Tibial artery (tissue), 1 donor: ENCODE results near the genes TCL1A, ATG2B and BCL11B.

GRCh38 chr14:95479954-95480755, 36.3 kb downstream of the SYNE3 start:
- PRO-cap: no peak

DNA sequence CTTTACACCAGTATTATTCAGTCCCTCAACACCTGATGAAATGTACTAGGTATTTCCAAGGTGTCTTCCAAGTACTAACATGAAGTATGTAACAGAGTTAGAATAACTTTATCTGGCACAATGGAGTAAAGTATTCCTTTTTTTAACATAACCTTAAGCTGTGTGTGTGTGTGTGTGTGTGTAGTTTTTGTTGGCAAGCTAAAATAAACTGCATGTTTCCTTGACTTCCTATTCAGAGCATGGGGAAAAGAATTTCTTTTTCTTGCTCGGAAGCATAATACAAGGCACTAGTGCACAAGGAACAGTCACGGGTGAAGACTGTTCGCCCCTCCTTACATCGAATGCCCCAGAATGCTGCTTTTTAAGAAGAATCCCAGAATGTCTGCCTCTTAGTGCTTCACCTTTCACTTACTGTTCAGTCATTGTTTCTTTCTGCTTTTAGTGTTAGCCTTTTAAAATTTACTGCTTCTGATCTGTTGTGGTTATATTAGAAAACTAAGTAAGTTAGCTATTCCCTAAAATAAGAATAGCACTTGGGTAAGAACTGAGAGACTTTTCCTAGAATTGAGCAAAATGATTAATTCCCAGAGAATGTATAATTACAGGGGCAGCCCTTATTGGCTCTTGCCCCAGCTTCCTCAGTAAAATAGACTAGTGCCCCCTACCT, 7.8 kb upstream of the GLRX5 start:
- PRO-cap: no peak

DNA sequence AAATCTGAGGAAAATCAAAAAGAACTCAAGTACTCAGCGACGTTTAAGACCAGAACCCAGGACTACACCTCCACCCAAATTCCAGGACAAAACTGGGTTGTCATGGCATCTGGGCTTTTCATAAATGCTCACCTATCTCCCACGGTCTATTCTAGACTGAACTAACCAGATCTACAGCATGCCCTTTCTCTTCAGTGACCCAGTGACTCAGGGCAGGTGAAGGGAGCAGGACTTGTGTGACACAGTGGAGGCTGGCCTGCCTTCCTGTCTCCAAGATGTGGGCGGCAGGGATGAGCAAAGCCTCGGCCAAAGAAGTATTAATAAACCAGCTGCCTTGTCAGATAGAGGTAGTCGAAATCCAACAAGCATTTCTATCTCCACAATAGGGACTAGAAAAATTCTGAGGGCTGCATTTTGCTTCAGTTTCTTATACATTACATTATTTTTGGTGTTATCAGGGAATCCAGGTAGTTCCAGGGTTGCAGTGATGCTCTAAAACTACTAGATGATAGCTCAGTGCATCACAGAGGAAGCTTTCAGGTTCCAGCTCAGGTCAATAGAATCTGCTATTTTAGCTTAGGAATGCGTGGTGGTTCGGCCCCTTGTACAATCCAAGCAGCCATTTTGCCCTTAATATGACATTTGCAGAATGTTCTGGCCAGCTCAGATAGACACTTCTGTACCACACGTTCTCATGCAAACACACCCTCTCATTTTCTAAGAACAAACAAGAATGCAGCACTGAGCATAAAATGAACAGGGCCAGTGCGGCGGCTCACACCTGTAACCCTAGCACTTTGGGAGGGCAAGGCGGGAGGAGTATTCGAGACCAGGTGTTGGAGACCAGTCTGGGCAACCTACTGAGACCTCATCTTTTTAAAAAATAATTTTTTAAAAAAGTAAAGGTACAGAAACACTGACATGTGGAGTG, 4.1 kb upstream of the GLRX5 start:
- PRO-cap: no peak

- PRO-cap: no peak
Observed at GRCh38 chr14:95663199-95663756, 22.9 kb upstream of the TCL1B start.

- PRO-cap: no peak
Observed at GRCh38 chr14:95713795-95714674, at the start of gene TCL1A. Gene TCL1A, minus strand, starts transcription at chr14:95714125.

- PRO-cap: bidirectional peak, plus-strand start at chr14:96363526, minus-strand start at chr14:96363310
Observed at GRCh38 chr14:96362382-96363439, at the start of gene ATG2B. Gene ATG2B, minus strand, starts transcription at chr14:96363341.

DNA sequence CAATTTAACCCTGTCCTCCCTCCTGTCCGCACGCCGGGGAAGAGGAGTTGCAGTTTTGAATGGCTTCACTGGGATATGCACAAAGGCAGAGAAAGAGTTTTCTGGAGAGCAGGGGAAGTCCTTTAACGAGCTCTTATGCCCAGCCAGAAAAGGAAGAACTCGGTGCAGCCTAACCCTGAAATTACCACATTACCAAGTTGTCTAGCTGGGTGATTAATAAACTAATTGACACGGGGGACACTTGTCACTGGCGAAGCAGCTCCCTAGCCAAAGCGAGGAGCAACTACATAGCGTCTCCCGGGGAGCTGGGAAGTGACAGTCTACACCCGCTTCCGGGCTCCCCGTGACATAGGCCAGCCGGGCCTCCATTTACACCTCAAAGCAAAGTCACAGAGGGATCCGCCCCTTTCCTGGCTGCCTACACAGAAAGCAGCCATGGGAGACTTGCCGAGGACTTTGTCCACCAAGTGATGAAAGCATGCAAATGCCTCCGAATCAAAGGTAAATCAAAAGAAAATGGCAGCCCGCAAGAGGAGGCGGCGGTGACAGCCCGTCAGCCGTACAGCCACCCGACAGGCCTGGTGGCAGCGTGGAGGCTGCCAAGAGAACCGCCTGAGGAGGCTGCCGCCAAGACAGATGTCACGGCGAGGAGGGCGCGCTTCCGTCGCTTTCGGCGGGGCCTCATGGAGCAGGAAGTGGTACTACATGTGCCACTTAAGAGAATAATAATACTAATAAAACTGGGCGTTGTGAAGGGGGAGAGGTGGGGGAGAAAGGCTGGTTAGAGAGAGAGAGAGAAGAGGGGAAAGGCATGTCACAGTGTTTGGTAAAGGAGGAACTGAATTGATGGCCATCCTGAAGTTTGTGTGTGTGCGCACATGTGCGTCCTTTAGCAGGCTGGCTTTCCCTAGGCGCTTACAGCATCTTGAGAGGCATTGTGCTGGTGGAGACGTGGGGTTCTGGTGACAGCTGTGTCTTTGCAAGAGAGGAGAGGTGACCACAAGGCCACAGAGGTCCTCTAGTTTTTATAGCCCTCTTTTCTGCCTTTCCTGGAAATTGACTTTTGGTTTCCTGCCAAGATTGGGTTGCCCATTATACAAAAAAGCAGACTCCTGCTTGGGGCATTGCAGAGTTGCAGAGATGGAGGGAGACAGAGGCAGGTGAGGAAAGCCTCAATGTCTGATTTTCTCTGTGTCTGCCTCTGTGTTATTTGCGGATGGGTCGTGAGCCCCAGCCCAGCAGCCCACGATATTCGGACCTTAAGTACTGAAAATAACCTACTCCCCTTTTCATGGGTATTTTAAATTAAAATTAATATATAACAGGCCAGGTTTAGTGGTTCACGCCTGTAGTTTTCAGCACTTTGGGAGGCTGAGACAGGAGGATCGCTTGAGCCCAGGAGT, 661.7 kb downstream of the VRK1 start:
- PRO-cap: no peak

GRCh38 chr14:97865875-97866305, 1068.7 kb downstream of the VRK1 start:
- PRO-cap: no peak

DNA sequence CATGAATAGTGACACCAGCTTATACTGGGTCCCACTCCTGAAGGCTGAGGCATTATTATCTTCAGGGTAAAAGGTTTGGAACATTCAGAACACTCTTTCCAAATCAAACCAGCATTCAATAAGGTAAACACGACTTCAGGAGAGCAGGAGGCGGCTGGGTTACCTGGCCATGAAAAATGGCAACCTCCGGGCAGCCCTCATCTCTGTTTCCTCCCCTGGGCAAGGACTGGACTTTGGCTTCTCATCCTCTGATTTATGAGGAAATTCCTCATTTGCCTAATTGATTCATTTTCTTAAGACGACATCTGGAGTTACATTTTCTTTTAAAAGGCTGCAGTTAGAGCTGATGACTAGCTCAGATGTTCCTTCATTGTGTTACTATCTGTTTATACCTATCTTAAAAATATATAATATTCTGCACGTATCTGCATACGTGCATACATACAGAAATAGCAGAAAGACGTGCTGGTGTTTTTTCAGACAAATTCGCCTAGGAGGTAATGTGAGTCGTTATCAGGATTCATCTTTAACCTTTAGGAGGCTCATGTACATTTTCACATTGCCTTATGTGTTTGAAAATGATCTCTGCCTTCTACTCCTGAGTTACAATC, 1133.8 kb downstream of the BCL11B start:
- PRO-cap: no peak

GRCh38 chr14:98443945-98444451, 828.0 kb downstream of the BCL11B start:
- PRO-cap: no peak

- PRO-cap: no peak
Observed at GRCh38 chr14:99245087-99245759, 26.8 kb downstream of the BCL11B start.

DNA sequence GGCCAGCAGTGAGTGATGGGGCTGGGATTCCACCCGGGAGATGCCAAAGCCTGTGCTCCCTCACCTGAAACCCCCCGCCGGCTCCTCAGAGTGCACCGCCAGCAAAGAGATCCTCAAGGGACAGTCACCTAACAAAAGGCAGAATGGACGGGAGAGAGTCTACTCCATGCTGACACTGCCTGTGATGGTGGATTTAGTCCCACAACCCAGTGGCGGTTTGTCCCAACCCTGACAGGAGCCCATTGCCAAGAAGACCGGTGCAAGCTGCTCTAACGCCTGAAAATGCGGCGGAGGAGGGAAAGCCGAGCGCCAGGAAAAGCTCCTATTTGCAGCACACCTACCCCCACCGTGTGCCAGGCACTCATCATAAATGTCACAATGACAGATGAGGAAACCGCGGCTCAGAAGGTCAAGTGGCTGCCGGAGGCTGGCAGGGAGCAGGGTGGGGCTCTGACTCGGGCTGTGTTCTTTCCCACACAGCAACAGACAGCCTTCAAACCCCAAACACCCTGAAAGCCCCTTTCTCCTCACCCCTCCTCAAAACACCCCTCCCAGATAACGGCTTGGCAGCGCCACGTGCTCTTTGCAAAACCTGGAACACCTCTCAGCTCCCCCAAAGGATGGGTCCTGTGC, 18.7 kb downstream of the BCL11B start:
- PRO-cap: no peak

DNA sequence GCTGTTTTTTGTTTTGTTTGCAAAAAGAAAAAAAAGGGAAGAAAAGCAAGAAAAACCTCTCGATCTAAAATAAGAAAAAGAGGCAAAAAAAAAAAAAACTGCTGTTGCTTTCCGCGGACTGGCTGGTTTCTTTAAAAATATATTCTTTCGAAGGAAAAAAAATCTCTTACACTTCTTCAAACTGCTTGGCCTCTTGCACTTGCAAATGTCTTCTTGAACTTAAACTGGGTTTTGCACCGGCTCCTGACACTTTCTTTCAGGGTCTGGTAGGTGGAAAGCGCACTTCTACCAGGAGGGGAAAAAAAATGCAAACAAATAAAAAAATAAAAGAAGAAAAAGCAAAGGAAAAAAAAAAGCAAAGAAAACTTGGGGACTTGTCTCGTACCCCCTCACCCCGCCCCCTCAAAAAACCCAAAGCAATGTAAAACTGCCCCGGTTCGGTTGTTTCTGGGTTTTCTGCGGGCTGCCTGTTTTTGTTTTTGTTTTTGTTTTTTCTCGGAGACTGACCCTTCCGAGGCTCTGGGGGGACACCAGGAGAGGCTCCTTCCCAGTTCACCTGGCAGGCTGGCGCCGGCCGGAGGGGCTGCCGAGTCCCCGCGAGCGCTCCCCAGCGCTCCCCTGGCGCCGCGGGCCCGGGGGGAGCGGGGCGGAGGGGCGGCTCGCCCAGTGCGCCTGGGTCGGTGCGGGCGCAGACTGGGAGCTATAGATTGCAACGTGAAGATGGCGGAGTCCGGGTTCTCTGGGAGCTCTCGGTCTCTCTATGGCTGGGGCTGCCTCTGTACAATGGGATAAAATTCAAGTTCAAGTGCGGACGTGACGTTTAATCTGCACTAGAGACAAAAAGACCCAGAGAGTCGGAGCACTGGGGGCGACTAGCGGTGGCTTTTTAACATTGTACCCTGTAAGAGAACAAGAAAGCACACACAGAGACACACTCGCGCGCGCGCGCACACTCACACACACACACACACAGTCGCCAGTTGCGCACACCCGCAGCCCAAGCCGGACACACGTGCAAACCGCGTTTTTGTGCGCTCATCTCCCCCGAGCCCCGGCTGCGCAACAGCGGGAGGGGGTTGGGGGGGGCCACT, at the start of gene BCL11B:
Gene BCL11B, minus strand, starts transcription at position 766 of the 1,091 bp plus-strand sequence.
- PRO-cap: no peak

- PRO-cap: no peak
Observed at GRCh38 chr14:99468621-99469448, 11.8 kb downstream of the SETD3 start.

DNA sequence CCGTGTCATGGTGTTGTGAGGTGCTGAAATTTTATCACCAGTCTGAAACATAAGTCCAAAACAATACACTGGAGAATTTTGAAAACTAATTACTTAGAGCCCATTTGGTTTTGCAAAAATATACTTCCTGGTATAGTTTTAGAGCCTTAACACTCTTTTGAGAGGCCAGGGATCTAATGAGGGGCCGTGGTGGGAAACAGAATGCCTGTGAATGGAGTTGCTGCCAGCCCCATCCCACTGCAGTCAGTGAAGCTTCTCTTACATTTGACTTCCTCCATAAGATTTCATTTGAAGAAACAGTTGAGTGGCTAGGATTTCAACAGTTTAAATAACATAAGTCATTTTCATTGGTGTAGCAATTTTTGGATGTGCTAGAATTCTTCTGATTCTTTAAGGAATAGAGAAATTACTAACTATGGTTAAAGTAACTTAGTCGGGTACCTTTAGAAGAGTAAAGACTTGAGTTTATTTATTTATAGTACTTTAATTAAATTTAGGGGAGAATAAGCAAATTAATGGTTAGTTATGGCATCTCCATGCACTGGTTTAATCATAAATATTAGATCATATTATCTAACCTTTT, 20.5 kb downstream of the CCNK start:
- PRO-cap: no peak

- PRO-cap: no peak
Observed at GRCh38 chr14:99514950-99515492, 33.8 kb downstream of the CCNK start.

GRCh38 chr14:99572243-99572868, 31.7 kb downstream of the CCDC85C start:
- PRO-cap: bidirectional peak, plus-strand start at chr14:99572361, minus-strand start at chr14:99572332

DNA sequence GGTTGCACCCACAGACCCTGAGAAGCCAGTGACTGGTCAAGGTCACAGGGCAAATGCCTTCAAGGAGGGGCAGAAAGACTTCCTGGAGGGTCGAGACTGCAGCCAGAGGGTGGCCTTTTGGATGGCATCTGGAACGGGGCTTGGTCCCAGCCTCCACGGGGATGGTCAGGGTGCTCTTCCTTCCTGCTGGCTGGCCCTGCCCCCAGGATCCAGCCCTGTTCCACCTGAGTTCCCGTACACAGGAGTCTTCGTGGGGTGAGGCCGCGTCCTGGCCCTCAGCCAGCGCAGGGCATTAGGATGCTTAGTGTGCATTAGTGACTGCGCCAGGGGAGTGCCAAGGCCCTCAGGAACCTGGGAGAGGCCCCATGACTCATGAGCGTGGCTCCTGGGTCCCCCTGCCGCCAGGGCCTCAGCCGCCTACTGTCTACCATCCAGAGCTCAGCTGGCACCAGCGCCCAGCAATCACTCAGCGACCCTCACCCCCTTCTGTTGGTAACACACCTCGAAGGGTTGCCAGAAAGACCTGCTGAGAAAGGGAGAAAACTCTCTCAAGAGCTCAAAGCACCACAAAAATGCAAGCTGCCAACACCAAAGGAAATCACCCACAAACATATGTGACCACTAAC, 29.0 kb downstream of the CCDC85C start:
- PRO-cap: no peak

GRCh38 chr14:99758469-99758989, 34.7 kb upstream of the EML1 start:
- PRO-cap: no peak

DNA sequence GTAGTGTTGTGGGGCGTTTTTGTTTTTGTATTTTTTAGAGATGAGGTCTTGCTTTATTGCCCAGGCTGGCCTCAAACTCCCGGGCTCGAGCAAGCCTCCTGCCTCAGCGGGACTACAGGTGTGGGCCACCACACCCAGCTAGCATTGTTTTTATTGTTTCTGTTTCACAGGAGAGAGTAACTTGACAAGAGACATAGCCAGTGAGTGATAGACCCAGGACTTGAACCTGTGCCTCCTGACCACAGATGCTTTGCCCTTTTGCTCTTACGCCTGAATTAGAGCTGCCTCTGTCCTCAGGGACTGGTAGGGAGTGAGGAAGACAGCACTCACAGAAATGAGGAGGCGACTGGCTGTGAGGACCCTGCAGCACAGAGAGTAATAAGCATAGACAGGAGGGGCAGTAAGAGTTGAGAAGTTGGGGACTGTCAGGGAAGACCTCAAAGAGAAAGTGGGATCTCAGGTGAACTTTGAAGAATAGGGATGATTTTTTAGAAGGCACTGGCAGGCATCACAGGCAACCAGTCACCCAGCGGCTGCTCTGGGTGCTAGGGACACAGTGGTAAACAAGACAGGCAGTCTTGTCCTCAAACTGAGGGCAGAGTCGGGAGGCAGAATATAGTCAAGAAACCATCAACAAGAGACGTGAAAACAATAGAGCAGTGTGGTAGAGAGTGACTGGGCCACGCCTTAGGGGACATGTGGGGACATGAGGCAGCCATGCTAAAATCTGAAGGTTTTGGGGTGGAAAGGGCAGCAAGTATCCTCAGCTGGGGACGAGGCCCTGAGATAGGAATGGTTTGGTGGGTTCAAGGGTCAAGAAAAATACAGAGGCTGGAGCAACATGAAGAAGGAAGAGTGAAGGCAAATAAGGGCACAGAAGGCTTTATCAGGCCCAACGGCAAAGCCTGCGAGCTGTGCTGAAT, 2.5 kb downstream of the EVL start:
- PRO-cap: no peak